Penis (tissue), 1 donor: ENCODE results near the genes SYNGR4 and RASIP1.

DNA sequence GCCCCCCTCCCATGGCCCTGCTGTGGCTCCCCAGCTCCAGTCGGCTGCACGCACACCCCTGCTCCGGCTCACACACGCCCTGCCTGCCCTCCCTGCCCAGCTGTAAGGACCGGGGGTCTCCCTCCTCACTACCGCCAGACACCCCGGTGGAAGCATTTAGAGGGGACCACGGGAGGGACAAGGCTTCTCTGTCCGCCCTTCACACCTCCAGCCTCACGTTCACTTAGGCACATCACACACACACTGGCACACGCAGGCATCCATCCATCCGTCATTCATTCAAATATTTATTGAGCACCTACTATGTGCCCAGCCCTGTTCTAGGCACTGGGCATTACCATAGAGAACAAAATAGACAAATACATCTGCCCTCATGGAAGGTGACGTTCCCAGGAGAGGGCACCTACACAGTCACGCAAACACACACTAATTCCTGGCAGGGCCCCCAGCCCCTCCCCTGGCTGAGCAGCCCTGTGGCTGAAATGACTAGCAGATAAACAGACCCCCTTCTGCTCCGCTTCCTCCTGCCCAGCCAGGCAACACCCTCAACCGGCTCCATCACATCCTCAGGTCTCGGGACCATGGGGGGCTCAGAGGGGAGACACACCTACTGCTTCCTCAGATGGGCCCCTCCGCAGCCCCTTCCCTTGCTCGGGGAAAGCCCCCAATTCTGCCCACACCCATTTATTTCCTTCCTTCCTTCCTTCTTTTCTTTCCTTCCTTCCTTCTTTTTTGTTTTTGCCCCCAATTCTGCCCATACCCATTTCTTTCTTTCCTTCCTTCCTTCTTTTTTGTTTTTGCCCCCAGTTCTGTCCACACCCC, 3.7 kb upstream of the NOP53 start:
- PRO-cap: no peak

- PRO-cap: no peak
These were observed 7.0 kb downstream of the NOP53 start for GRCh38 chr19:47752282-47752793.

DNA sequence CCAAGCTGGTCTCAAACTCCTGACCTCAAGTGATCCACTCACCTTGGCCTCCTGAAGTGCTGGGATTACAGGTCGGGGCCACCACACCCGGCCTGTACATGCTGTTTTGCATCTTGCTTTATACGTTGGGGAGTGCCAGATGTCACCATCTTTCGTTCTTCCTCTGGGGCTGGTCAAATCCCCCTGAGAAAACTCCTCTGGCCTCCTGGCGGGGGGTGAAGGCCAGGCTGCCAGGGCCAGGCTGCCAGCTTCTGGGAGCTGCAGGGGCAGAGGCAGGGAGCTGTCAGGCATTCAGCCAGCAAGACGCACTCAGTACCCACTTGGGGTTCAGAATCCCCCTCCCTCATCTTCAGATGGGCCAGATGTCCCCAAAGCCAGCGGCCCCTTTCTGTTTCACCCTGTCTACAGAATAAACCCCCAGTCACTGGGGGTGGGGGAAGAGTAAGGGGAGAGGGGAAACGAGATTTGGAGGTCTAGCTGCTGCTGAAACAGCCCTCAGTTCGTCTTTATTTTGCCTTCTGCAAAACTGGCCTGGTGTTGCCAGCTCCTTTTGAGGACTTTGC, 16.1 kb downstream of the ZSWIM9 start:
- PRO-cap: no peak

GRCh38 chr19:48363760-48364714, at the start of gene SYNGR4:
Gene SYNGR4, plus strand, starts transcription at chr19:48364367.
- PRO-cap: unidirectional peak, minus-strand start at chr19:48363938; bidirectional peak, plus-strand start at chr19:48364504, minus-strand start at chr19:48364244

GRCh38 chr19:48399163-48399351, 5.6 kb downstream of the GRIN2D start:
- PRO-cap: no peak

DNA sequence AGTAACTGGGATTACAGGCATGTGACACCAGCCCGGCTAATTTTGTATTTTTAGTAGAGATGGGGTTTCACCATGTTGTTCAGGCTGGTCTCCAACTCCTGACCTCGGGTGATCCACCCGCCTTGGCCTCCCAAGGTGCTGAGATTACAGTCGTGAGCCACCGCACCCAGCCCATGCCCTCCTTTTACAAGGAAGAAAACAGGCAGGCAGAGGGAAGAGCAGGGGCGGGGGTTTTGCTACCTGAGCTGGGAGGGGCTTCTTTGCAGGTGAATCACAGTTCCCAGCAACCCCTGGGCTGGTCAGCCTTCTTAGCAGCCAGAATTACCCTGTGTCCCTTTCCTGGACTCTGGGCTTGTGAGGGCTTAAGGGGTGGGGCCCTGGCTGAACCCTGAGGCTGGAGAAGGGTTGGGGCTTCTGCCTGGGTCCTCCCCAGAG, 3.1 kb upstream of the KCNJ14 start:
- PRO-cap: no peak

DNA sequence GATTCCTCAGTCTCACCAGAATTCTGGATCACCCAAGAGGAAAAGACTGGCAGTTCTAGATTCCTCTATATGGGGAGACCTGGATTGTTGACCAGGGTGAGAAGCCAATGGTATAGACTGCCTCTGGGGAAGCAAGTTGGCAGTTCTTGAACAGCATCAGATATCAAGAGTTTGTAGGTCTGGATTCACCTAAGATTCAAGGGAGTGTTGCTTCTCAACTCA, 4.3 kb upstream of the CYTH2 start:
- PRO-cap: no peak

DNA sequence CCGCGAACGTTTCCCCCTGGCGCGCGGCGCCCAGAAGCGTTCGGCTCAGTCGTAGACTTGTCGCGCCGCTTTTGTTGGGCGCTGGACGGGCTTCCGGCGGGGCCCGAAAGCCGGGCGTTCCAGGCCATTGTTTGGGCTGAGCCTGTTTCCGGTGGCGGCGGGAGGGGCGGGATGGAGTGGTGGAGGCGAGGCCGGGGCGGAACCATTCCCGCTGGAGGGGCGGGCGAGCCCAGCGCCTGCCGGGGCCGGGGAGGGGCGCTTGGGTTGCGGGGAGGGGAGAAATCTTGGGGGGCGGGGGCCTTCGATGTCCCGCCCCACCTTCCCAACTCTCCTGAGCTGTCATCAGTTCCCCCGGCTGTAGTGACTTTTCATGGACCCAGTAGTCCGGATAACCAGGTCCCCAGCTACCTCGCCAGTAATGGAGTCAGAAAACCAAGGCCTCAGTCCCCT, 445 bp downstream of the CYTH2 start:
- PRO-cap: bidirectional peak, plus-strand start at position 378 of the sequence, minus-strand start at position 95 of the sequence

DNA sequence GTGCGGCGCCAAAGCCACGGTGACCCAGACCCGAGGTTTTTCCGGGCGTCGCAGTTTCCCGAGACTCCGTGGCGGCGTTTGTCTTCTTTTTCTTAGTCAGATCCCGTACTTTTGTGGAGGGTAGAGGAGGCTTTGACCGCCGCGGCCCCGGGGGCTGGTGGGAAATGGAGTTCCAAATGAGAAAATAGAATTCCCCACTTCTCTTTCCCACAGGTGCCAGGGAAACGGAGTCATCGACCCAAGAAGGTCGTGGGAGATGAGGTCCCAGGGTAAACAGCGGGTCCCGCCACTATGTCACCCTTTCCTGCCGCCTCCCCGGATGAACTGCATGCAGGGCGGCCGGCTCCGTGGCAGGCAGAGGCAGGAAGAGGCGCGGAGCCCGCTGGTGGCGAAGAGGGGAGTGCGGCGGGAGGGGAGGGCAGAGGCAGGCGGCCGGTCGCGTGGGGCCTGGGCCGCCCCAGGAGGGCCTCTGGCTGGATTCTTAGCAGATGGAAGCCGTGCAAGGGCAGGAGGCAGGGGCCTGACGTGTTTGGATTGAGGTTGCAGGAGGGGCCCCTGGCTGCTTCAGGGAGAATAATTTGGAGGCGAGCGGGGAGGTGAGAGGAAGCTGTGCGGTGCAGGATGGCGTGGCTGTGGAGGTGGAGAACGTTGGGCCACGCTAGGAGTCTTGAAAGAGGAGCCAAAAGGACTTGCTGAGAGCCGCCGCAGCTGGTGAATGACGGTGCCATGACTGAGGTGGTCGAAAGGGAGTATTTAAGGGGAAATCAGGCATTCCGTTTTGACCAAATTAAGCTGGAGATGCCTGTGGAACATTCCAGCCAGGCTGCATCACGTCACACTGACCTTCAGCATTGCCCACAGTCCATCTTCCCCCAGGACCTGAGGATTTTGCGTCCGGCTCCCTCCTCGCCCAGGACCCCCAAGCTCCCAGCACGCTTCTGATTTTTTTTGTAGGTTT, 11.6 kb downstream of the CYTH2 start:
- PRO-cap: bidirectional peak, plus-strand start at position 403 of the sequence, minus-strand start at position 80 of the sequence; unidirectional peak, minus-strand start at position 728 of the sequence

DNA sequence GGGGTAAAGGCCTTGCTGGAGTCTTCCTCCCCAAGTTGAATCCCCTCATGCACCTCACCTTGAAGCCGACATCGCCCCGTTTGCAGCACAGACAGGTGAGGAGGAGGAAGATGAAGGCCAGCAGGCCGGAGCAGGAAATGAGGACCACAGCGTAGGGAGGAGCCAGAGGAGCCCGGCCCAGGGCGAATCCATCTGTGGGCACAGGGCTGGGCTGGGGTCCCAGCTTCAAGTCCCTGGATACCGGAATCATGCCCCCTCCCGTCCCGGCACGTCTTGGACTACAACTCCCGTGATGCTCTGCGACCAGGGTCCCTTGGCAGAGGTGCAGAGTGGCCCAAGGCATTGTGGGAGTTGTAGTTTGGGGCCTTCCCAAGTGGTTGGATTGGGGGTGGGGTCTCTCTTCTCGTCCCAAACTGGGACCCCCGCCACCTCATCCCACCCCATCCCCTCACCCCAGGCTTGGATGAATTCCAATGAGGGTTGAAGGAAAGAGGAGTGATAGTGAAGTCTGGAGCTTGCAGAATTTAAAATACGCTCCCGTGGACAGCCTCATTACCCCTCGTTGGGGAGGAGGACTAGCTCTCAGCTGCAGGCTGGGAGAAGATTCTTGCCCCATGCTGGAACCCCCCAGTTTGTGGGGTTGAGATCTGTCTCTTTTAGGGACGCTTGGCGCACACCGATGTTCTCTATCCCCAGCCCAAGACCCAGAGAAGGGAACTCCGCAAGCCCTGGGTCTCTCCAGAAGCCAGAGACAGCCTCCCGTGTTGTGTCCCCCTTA, 1.0 kb downstream of the LMTK3 start:
- PRO-cap: no peak

- PRO-cap: no peak
These were observed 5.4 kb downstream of the SPHK2 start for GRCh38 chr19:48624546-48625303.

GRCh38 chr19:48740412-48741010, at the start of gene RASIP1:
Gene RASIP1, minus strand, starts transcription at chr19:48740610.
- PRO-cap: bidirectional peak, plus-strand start at chr19:48740724, minus-strand start at chr19:48740561

DNA sequence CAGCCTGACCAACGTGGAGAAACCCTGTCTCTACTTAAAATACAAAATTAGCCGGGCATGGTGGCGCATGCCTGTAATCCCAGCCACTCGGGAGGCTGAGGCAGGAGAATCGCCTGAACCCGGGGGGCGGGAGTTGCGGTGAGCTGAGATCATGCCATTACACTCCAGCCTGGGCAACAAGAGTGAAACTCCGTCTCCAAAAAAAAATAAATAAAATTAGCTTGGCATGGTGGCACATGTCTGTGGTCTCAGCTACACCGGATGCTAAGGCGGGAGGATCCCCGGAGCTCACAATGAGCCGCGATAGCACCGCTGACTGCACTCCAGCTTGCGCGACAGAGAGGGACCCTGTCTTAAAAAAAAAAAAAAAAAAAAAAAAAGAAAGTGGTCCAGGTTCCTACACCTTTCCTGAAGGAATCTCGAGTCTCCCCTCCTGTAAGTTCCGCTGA, 662 bp downstream of the FUT1 start:
- PRO-cap: no peak

- PRO-cap: no peak
These were observed 609 bp downstream of the FGF21 start for GRCh38 chr19:48755739-48756526.

DNA sequence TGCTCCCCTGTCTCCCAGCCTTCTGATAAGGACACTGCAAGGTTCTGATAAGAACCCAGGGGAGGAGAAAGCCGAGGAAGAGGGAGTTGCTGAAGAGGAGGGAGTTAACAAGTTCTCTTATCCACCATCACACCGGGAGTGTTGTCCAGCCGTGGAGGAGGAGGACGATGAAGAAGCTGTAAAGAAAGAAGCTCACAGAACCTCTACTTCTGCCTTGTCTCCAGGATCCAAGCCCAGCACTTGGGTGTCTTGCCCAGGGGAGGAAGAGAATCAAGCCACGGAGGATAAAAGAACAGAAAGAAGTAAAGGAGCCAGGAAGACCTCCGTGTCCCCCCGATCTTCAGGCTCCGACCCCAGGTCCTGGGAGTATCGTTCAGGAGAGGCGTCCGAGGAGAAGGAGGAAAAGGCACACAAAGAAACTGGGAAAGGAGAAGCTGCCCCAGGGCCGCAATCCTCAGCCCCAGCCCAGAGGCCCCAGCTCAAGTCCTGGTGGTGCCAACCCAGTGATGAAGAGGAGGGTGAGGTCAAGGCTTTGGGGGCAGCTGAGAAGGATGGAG, 1.5 kb downstream of the PPP1R15A start:
- PRO-cap: bidirectional peak, plus-strand start at position 148 of the sequence, minus-strand start at position 24 of the sequence

GRCh38 chr19:48953822-48954375, 776 bp upstream of the BAX start:
- PRO-cap: no peak

DNA sequence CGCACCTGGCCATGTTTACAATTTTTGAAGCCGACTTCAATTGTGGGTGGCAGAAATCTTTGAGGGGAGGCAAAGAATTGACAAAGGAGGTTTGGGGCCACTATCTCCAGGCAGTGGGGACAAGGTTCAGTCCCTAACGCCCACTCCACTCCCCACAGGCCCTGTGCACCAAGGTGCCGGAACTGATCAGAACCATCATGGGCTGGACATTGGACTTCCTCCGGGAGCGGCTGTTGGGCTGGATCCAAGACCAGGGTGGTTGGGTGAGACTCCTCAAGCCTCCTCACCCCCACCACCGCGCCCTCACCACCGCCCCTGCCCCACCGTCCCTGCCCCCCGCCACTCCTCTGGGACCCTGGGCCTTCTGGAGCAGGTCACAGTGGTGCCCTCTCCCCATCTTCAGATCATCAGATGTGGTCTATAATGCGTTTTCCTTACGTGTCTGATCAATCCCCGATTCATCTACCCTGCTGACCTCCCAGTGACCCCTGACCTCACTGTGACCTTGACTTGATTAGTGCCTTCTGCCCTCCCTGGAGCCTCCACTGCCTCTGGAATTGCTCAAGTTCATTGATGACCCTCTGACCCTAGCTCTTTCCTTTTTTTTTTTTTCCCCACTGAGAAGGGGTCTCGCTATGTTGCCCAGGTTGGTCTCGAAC, 4.3 kb upstream of the FTL start:
- PRO-cap: no peak

GRCh38 chr19:48968375-48969321, 3.5 kb downstream of the FTL start:
- PRO-cap: no peak

GRCh38 chr19:48994010-48994532, 384 bp downstream of the RUVBL2 start:
- PRO-cap: no peak

- PRO-cap: no peak
These were observed 2.8 kb downstream of the LHB start for GRCh38 chr19:49013874-49014612.